Umbilical cord (tissue), 2 donors: ENCODE measurements around a stretch of chr17.

DNA sequence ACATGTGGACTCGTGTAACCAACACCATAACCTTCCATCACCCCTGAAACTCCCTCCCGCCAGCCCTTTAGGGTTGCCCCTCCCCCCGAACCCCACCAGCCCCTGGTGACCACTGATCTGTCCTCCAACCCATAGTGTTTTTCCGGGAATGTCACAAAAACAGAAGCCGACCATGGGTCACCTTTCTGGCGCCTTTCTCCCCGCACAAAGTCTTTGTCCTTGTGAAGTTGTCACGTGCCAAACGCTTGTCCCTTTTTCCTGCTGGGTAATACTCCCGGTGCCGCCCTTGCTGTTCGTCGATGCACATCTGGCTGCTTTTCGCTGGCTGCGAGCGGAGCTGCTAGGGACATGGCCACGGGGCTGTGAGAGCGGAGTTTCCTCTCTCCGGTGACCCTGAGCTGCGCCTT is 11.9 kb downstream of the CHMP6 start:
- RAMPAGE, long total RNA: no peak

DNA sequence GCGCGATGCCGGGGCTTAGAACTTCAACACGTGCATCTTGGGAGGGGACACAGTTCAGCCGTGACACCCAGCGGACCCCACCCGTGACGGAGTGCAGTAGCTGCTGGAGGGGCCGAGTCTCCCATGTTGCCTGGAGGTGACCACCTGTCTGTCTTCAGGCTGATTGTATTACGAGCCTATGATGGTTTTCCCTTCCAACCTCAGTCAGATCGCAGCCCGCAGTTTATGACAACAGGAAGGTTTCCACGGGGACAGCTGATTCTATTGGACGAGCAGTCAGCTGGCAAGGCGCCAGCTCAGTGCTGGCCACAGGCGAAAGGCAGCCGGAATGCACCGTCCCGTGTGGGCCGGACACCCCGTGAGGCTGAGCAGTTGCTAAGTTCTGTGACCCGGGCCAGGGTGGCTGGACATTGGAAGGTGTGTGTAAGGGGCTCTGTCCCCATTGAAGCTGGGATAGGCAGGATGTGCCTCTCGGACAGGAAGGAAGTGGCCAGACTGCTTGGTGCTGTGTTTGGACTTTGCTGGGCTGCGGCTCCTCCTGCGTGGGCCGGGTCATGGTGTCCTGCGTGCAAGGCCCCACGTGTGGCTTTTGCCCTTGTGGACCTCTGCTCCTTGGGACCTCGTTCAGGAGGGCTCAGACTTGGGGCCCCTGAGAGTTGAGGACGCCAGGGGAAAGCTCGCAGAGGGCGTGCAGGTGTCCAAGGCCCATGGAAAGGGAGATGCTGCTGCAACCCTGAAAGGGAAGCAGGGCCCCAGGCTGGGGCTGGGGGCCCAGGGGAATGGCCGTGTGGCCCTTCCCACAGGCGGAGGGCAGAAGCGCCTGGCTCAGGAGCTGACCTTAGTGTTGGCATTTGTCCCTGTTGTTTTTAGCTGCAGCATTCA is 9.8 kb downstream of the BAIAP2 start:
- RAMPAGE, long total RNA: no peak

DNA sequence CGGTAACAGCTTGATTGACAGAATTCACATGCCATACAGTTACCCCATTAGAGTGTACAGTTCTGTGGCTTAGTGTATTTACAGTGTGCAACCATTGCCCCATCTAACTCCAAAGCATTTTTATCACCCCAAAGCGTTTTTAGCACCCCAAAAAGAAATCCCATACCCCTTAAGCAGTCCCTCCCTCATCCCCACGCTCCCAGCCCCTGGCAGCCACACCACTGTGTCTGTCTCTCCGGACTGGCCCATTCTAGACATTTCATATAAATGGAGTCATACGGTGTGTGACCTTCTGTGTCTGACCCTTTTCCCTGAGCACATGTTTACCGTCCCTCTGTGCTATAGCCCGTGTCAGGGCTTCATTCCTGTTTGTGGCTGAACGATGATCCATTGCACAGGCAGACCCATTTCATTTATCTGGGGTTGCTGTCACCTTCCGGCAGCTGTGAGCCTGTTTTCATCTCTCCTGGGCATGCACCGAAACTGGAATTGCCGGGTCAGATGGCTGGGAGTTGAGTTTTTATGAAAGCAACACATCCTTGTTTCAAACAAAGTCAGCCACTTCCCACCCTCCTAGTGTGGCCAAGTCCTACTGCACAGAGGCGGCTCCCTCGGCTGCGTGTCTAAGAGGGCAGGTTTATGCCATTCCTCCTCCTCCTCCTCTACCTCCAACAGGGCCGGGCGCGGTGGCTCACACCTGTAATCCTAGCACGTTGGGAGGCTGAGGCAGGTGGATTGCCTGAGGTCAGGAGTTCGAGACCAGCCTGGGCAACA is 25.4 kb downstream of the BAIAP2 start:
- RAMPAGE, long total RNA: no peak

DNA sequence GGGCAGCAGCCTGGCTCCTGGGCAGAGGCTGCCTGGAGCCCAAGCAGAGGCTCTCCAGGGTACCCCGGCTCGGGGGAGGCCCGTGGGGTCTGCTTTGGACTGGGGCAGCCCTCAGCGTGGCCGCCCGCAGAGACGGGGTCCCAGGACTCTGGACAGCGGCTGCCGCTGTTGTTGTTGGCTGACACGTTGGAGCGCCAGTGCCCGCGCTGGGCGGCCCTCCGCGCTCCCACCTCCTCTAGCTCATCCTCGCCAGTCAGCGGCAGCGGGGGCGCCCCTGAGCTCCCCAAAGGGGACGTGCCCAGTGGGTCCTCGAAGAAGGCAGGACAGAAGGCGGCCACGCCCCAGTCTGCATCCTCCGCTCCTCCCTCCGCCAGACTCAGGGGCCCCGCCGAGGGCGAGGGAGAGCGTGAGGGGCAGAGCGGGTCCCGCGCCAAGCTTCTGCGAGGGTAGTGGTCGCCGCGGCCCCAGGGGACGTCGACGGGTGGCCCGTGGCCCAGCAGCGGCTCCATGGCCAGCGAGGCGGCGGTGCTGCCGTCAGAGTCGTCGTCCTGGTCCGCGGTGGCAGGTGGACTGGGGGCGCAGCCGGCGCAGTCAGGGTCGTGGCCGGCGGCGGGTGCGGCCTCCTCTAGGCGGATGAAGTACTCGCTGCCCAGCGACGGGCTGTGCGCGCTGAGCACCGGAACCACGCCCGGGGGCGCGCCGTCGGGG is 43.4 kb upstream of the PVALEF start:
- RAMPAGE, long total RNA: no peak

DNA sequence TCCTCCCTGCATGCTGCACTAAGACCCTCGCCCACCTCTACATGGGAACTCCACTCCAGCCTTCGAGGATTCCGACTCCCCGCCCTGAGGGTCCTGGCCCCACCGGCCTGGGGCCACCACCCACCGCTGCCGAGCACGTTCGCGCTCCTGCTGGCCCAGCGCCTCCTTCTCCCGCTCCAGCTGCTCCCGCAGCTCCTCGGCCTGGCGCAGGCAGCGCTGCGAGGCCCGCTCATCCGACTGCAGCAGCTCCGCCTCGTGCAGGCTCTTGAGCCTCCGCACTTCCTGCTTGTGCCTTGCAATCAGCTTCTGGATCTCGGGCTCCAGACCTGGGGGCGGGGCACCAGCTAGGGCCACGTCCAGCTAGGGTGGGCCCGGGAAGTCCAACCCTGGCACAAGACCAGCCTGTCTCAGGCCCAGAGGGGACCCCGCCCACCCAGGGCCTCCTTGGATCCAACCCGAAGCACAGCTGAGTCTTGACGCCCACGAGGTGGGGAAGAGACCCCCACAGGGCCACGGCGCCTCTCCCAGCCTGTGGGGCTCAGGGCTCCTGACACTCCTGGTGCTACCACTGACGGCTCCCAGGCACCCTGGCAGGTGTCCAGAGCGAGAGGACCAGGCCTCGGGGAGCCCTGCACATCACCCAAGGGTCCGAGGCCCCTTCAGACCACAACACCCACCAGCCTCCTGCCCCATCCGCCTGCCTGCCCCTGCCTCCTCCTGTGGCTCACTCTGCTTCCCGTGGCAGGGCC is 28.0 kb upstream of the AATK start:
- RAMPAGE, long total RNA: no peak

DNA sequence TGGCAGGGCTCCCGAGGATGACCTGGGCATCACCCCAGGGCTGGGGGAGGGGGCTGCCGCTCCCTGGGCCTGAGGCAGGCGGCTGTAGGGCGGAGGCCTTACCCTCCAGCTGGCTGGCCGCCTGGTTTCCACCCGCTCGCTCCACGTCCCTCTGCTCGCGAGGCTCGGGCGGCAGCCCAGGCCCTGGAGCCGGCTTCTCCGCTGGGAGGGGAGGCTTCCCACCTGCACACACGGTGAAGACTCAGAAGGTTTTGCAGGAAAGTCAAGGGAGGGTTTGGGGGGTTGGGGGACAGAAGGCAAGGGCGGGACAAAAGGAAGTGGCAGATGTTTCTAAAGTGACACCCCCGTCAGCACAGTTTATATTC is 12.3 kb downstream of the NDUFAF8 start:
- RAMPAGE, long total RNA: no peak

DNA sequence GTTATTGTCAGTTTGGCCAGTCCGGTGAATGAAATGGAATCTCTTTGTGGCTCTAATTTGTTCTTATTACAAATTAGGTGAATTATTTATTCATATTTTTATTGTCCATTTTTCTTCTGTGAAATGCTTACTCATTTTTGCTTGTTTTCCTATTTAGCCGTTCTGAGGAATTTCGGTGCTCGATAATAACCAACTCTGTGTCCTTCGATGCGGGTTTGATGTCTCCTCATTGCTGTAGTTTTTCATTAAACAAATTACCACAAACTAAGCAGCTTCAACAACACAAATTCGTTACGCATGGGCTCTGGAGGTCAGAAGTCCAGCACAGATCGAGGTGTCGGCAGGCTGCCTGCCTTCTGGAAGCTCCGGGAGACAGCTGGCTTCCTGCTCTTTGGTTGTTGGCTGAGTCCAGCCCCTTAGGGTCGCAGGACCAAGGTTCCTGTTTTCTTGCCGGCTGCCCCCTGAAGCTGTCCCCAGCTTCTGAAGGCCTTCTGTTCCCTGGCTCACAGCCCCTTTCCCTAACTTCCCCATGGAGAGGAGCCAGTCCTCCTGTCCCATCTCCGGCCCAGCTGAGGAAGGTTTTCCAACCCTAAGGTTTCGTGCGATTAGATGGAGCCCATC is 4.2 kb upstream of the SLC38A10 start:
- RAMPAGE, long total RNA: no peak

GRCh38 chr17:81303920-81304397 is 8.9 kb upstream of the SLC38A10 start:
- RAMPAGE, long total RNA: no peak

GRCh38 chr17:81323493-81324211 is 28.5 kb upstream of the SLC38A10 start:
- RAMPAGE, long total RNA: no peak

DNA sequence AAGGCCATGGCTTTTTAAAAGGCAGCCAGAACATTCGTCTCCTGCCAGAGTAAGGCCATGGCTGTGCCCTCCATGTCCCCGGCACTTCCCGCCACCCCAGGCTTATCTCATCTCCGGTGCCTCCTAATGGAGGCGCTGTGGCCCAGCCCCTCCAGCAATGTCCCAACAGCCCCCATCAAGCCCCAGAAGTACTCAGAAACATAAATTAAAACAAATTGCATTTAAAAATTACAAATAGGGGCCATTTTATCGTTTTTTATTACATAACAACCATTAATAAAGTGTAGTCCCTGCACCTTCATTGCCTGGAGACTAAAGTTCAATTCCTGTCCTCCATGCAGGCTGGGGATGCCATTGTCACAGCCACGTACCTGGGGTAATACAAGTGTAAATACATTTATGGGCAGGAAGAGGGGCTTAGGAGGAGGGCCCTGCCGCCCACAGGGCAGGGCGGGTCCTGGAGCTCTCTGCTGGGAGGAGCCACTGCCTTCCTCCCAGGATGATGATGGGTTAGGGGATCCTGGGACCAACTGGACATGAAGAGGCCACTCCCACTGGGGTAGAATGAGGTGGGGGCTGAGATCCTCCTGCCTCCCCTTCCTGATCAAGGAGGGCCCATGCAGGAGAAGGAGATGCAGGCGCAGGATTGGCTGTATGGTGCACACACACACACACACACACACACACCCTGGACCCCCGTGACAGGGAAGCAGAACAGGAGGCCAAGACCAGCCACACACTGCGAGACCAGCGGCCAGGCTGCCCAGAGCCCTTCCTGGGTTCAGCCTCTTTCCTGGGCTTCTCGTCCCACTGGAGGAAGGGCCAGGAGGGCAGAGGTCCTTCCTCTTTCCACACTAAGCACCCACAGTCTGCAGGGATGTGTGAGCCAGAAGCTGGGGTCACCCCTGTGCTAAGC is 44.1 kb upstream of the SLC38A10 start:
- RAMPAGE, long total RNA: no peak

DNA sequence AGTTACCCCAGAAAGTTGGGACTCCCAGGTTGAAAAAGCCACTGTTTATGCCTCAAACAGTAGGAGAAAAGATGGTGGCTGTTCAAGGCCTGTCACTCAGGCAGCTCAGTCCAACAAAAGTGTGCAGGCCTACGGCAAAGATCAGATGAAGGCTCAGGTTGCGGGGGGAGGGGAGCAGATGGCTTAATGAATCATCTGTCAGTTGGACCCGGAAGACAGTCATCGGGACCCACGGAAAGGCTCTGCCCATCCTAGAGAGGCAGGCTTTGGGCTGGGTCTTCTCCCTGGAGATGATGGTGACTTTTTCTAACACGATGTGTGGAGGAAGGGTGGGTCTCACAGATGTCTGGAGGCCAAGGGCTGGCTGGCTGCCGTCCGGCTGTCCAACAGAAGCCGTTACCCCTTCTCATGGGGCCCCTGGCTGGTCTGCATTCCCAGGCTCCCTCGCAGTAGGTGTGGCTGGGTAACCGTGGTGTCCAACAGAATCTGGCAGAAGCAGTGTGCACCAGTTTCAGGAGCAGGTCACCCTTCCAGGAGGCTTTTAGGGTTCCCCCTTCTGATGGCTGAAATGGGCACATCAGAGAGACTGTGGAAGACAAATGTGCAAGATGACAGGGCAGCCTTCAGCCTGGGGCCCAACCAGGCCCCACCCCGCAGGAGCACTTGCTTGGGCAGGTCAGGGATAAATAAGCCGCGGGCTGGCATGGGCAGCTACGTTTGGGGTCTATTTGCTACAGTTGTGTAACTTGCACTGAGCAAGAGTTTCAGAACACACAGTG is 45.2 kb upstream of the BAHCC1 start:
- RAMPAGE, long total RNA: no peak

DNA sequence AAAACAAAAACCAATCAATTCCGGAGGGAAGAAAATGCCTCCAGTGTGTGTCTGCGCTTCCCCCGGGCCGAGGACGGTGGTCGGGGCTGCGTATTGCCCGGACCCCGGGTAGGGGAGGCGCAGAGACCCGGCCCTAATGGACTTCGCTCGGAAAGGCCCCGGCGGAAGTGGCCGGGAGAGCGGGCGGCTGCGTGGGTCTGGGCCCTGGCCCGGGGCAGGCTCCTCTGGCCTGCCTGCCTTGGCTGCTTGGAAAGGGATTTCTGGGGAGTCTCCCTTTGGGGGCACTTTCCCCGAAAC is 7.6 kb upstream of the BAHCC1 start:
- RAMPAGE, long total RNA: no peak

GRCh38 chr17:81393675-81394599 is 1.3 kb upstream of the BAHCC1 start:
- RAMPAGE, long total RNA: no peak

DNA sequence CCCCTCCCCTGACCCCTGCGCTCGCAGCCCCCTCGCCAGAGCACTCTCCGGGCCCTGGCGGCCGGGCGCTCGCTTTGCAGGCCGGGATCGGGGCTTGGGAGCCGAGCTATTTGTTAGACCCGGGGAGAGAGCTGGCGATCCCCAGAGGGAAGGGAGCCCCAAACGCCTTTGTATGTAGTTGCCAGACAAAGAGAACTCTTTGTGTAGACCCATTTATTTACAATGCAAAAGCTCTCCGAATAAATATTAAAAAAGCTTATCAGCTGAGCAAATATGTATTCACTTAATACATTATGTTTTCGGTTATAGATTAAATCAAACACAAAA is 2.4 kb downstream of the BAHCC1 start:
- RAMPAGE, long total RNA: no peak

- RAMPAGE, long total RNA: no peak
Observed at GRCh38 chr17:81401474-81402351, 6.5 kb downstream of the BAHCC1 start.

GRCh38 chr17:81417295-81418269 is 22.3 kb downstream of the BAHCC1 start:
- RAMPAGE, long total RNA: no peak

DNA sequence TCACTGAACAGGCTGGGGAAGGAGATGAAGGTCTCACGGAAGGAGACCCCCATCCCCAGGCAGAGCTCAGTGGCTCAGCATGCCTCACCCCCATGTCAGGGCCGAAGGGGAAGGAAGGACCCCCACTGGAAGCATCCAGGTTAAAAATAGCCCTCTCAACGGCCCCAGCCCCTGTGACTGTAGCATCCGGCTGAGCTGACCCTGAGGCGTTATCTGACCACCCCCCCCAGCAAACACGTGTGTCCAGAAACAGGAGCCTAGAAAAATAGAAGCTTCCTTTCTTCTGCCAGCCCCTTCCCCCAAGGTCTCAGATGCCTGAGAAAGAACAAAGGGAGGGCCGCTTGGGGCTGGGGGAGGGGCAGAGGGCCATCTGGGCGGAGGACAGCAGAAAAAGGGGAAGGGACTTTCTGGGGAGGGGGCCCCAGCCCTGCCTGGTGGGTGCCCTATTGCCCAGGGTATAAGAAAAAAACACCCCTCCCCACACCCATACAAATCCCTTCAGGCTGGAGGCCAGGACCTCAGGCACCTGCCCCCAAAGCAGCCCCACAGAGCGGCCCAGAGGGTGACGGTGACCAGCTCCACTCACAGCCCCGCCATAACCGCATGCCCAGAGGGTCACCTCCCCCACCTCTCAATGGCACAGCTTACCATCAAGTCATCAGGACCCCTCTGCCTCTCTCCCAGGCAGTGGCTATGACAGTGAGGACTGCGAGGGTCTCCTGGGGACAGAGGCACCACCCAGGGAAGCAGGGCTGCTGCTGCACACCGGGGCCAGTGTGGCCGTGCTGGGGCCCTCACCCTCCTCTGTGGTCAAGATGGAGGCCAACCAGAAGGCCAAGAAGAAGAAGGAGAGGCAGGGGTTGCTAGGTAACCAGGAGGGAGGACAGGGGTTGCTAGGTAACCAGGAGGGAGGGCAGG is 55.6 kb downstream of the ACTG1 start:
- RAMPAGE, long total RNA: no peak

GRCh38 chr17:81511838-81512402 is 679 bp downstream of the ACTG1 start:
- RAMPAGE, long total RNA: no peak

DNA sequence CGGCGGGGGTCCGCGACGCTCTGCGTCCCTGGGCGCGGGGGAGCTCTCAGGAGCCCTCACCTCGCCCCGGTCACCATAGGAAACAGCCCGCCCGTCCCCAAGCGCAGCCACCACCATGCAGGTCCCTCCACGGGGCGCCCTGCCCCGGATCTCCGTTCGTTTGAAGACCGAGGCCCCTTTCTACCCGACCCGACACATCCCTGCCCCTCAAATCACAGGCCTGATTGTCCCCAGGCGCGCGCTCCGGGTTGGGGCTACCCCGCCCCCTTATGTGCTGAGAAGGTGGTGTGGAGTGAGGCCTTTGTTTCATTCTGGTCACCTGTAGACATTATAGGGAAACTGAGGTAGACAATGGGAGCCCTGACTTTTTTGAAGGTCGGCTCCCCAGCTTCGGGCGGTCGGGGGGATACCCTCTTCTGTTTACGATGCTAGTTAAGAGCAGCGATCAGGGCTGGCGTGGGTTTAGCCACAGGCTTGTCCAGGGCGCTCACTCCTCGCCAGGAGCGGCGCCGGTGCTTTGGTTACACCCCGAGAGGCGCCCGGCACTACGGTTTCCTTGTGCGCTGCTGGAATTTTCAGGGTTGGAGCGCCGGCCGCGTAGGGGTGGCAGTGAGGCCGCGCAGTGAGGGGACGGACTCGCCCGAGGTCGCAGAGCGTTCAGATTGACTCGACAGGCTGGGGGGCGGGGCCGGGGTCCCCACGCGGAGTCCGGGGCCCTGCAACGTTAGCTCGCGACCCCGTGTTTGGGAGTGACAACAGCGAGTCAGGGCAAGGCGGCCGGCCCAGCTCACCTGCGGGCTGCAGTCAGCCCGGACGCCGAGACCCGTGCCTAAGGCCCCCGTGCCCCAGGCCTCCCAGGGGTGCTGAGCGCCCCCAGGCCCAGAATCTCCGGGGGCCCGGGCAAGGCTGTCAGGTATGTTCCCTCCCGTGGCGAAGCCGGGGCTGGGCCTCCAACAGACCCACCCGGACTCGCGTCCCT is 998 bp upstream of the ACTG1 start:
- RAMPAGE, long total RNA: no peak

DNA sequence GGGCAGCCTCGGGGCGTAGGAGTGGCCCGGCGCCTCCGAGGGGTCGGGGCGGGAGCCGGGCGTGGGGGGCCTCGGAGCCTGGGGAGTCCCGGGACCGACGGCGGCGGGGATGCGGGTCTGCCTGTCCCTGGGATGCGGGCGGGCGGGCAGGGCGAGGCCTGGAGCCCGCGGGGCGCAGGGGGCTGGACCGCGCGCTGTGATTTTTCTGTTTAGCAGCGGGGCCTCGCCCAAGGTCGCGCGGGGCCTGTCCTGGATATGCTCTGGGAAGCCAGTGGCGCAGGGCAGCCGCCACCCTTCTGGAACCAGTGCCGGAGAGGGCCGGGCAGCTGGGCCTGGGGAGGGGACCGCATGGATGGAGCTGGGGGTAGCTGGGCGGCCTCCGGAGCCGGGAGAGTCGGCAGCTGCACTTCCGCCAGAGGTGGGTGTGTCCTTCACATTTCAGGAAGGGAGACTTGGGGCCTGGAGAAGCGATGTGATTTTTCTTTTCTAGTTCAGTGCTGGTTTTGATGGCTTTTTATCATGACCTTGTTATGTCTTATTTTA is 2.5 kb upstream of the ACTG1 start:
- RAMPAGE, long total RNA: no peak